ENCODE measurements around a stretch of chr3.

DNA sequence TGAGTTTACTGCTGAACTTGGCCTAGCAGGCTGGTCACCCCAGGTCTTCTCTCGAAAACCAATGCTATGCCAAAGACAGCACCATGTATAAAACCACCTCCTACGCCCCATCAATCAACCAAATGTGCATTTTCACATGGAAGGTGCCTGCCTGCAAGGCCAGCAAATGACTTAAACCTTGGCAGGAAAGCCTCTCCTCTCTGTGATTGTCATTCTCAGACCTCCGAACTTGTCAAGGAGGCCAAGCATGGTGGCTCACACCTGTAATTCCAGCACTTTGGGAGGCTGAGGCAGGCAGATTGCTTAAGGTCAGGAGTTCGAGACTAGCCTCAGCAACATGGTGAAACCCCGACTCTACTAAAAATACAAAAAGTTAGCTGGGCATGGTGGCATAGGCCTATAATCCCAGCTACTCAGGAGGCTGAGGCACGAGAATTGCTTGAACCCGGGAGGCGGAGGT is 120.7 kb downstream of the FOXP1 start:
- RRBS, result no CpG with 5 or more reads among the region's 8 CpGs

DNA sequence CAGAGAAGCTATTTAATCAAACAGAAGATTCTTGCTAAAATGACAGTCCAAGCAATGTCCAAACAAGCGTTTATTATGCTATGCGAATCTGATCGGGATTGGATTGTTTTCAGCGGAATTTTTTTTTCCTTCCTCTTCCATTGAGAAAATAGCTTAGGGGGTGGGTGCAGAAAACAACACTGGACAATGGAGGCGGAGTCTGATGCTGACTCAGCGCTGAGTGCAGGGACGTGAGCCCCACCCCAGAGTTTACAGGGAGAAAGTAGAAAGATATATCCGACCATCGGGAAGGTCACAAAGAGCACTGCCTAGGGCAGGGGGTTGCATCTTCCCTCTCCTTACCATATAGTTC is 117.1 kb downstream of the FOXP1 start:
- RRBS, result no CpG with 5 or more reads among the region's 9 CpGs

- RRBS, result no CpG with 5 or more reads among the region's 3 CpGs
These were observed 100.8 kb downstream of the FOXP1 start for GRCh38 chr3:71482815-71483125.

DNA sequence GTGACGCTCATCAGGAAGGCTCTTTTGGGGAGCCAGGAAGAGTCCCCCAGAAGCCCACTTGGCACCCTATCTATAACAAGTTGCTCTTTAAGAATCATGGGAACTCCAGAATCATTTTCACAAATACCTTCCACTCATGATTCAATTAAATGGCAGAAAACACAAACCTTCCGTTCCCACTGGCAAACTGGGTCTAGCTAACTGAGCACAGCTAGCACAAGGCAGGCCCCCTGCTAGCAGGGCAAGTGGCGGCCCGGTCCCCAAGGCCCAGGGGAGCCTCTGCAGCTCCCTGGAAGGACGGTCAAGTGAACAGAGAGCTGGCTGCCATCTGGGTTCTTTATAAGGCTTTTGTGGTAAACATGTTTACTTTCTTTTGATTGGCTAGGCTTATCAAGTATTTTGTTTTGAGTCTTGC is 81.5 kb downstream of the FOXP1 start:
- RRBS, result no CpG with 5 or more reads among the region's 5 CpGs

DNA sequence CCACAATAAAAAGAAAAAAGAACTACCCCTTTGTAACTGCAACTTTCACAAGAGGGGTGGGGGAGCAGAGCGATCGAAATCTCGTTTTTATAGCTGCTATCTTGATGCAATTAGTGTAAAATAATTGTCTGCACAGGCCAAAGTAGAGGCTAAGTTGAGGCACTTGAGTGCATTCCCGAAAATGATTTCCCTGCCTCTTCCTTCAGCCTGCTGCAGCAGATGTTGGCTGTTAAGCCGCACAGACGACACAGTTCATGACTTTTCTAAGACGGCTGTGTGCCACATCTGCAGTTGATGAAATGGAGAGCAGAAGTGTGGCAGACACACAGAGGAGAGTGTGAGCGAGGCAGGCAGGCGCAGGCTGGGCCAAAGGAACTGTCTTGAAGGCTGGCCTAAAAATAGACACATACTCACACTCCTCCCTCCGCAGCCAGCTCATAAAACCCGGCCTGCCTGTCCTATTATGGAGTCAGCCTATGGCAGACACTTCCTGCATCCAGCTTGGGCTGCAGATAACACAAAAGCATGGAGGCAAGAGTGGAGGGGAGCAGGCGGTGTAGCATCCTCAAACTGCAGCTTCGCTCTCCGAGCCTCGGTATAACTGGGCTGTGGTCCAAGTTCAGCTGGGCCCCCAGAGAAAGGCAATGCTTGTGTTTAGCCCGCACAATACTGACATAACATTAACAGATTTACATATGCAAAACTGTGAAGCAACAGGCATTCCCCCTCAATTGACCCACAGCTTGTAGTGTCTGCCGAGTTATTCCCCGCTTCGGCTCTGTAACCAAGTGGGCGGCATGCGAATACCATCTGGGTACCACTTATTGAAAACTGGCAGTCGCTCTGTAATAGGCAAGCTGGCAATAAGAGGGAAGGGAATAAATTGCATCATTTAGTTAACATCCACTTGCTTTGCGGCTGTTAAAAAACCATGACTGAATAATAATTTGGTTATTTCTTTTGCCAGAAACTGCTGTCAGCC is 40.9 kb downstream of the FOXP1 start:
- RRBS, result no CpG with 5 or more reads among the region's 23 CpGs

DNA sequence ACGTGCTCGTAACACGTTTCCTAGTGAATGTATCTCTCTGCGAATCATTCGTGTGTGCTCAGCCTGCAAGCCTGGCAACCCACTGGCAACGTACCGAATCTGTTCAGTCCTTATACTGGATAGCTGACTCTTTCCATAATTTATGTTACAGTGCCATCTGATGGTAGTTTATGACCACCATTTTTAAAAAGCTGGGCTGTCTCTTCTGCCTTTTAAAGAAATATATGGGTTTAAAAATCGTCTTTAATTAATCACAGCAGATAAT is 69.3 kb upstream of the FOXP1 start:
- RRBS, result no CpG with 5 or more reads among the region's 8 CpGs

DNA sequence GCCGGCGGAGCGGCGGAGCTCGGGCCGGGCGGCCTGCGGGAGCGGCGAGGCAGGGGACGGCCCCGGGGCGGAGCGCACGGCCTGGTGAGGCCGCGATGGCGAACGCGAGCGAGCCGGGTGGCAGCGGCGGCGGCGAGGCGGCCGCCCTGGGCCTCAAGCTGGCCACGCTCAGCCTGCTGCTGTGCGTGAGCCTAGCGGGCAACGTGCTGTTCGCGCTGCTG is 210 bp downstream of the GPR27 start:
- RRBS, result 1% methylated on average over 18 of the region's 34 CpGs

DNA sequence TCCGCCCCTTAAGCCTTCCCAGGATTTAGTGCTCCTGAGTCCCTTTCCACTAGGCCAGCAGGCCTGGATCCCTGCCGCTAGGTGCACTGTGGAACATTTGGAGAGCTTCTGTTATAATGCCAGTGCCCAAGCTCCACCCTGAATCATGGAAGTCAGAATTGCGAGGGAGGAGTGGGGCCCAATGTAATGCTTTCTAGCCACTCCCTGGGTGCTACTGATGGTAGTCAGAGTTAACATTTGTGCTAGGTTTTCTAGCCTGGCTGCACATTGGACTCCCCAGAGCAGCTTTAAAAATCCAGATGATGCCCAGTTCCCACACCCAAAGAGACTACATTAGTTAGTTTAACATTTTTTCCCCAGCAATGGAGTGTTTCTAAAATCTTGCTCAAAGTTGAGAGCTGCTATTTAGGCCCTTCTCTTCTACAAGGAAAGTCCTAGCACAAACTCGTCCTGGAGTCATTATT is 366.6 kb upstream of the PROK2 start:
- RRBS, result no CpG with 5 or more reads among the region's 4 CpGs

GRCh38 chr3:72155305-72156252 is 370.6 kb upstream of the PROK2 start:
- RRBS, result no CpG with 5 or more reads among the region's 16 CpGs

- RRBS, result no CpG with 5 or more reads among the region's 10 CpGs
These were observed 387.1 kb upstream of the PROK2 start for GRCh38 chr3:72171965-72172435.

DNA sequence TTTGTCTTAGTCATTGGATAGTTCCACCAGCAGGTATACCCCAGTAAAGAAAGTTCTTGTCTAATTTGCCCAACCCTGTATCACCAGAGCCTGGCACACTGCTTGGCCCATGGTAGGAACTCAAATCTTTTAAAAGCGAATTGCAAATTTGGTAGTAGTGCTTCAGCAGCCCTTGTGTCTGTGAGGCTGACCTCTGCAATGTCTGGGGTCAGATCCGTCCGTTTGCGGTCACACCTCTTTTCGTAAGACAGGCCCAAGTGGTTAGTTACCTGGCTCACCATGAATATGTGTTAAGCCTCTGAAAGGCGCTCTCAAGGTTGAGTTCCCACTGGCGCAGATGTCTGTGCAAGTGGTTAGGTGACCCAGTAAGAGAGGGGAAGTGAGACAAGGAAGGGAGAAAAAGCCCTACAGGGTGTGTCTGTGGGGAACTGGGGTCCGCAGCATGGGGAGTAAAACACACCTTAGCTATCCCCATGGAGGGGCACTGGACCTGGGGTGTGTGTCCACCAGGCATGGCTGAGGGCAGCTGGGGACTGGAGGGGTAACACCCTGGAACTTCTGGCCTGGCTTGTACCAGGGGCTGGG is 391.5 kb upstream of the PROK2 start:
- RRBS, result no CpG with 5 or more reads among the region's 8 CpGs

DNA sequence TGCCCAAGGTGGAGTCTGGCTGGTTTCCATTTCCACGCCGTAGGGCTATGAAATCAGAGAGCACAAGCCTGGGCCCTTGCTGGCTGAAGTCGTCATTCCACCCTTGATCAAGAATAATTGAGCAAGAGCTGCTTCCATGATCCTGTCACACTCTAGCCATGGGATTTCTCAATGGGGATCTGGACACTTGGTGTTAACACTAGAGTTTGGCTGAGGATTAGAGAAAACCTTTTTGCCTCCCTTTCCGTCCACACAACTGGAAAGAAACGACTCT is 475.0 kb downstream of the SHQ1 start:
- RRBS, result no CpG with 5 or more reads among the region's 5 CpGs

DNA sequence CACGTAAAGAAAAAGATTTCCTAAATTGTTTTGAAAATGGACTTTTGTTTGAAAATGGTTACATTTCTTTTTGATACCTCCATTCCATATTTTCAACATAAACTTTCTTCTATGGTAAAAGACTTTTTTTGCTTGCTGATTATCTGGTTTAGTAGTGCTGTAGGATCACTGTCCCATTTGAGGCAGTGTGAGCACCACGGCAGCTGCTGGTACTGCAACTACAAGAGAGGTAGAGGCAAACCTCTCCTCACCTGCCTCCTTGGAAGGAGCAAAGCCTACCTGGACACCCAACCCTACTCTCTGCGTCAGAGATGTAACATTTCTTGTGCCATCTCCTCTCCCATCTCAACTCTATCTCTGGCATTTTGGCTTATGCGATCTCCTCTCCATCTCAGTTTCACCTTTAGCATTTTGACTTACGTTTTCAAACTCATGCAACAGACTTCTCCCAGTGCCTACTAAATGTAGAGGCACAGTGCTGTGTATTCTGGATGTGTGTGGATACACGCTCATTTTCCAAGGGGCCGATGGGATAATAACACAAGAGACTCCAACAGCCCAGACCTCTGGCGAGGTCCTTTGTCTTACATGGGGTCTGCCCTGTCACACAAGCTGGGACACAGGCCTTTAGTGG is 460.0 kb downstream of the SHQ1 start:
- RRBS, result no CpG with 5 or more reads among the region's 8 CpGs

DNA sequence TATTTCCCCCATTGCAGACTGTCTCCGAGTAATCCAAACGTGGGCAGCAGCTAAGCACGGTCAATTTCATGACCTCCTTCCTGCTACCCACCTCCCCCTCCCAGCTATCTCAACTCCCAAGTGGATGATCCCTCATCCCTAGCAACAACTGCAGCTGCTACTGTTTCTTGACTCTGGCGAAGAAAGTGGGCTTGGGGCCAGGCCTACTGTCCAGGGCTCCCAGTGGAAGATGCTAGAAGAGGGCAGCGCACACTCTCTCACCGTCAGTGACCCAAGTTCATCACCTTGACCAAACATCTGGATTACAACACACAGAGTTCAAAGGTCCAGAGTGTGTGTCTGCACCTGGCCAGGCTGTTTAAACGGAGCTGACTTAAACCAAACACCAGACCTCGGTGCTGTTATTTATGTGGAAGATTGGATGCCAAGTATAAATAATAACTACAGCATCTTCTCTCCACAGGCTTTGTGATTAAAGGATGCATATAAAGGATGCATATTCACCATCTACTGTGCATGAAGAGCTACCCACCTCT is 385.6 kb downstream of the SHQ1 start:
- RRBS, result no CpG with 5 or more reads among the region's 8 CpGs

GRCh38 chr3:72487222-72487939 is 360.9 kb downstream of the SHQ1 start:
- RRBS, result no CpG with 5 or more reads among the region's 12 CpGs

DNA sequence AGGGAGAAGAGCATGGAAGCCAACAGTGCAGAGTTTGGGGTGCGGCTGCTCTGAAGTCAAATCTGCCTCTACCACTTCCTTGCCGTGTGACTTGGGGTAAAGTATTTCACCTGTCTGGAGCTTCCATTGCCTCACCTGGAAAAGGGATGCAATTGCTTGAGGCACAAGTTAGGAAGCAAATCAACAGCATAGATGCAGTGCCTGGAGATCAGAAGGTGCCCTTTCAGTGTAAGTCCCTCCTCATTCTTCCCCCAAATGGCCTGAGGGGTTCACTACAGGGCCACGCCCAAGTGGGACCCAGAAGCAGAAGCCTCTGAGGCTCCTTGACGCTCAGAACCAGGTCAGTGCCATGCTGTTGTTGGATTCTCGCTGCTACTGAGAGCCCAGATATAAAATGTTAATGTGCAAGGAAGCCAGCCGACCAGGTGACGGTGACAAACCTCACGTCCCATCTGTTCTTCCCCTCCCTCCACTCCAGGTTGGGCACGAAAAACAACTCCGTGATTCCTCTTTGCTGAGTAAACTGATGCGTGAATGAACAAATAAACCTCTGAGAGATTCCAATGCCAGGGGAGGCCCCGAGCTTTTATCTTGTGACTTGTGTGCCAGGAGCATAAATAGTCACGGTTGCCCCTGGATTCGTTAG is 119.6 kb downstream of the SHQ1 start:
- RRBS, result no CpG with 5 or more reads among the region's 14 CpGs

DNA sequence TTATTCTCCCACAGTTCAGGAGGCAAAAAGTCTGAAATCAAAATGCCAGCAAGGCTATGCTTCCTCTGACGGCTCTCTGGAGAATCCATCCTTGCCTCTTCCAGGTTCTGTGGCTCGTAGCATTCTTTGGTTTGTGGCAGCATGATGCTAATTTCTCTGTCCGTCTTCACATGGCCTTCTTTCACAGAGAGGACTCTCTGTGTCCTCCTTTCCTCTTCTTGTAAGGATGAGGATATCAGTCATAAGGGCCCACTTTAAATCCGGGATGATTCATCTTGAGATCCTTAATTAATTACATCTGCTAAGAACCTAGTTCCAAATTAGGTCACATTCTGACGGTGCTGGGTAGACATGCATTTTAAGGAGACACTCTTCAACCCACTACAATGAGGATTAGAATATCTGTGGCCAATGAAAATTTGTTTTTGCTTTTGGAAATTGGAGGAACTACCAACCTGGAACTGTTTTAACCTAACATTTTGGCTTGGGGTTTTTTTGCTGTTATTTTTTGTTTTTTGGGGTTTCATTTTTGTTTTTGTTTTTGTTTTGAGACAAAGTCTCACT is 15.6 kb upstream of the GXYLT2 start:
- RRBS, result no CpG with 5 or more reads among the region's 5 CpGs

DNA sequence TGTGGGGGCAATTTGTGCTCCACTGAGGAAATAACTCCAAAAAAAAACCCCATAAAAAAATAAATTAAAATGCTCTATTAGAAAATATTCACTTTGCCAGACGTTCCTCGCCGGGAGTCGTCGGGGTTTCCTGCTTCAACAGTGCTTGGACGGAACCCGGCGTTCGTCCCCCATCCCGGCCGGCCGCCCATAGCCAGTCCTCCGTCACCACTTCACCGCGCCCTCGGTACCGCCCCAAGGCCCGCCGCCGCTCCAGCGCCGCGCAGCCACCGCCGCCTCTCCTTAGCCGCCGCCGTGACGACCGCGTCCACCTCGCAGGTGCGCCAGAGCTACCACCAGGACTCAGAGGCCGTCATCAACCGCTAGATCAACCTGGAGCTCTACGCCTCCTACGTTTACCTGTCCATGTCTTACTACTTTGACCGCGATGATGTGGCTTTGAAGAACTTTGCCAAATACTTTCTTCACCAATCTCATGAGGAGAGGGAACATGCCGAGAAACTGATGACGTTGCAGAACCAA is 41.0 kb downstream of the GXYLT2 start:
- RRBS, result 100% methylated on average over 3 of the region's 41 CpGs

- RRBS, result no CpG with 5 or more reads among the region's 7 CpGs
These were observed 17.0 kb upstream of the PPP4R2 start for GRCh38 chr3:72979478-72980137.

GRCh38 chr3:73383668-73384237 is 241.0 kb downstream of the PDZRN3 start:
- RRBS, result 95% methylated on average over 6 of the region's 48 CpGs